Cytotoxic T cell (primary cell): ENCODE measurements around a stretch of chr5.

- PRO-cap, 2 experiments: no peak in any of the 2 experiments
These were observed 95.6 kb upstream of the ERBIN start for GRCh38 chr5:65830448-65831431.

DNA sequence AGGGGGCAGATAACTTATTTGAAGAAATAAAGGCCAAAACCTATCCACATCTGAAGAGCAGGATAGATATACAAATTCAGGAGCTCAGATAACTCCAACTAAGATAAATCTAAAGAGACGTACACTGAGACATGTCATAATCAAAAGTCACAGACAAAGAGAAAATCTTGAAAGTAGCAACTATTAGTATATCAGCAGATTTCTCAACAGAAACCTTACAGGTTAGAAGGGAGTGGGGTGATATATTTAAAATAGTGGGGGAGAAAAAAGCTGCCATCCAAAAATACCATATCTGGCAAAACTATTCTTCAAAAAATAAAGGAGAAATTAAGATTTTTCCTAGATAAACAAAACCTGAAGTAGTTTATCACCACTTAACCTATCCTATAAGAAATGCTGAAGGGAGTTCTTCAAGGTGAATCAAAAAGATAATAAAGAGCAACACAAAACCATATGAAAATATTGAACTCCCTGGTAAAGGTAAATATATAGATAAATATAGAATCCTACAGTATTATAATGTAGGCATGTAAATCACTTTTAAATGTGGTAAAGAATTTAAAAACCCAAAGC lies 45.1 kb upstream of the SREK1 start:
- PRO-cap, 2 experiments: no peak in any of the 2 experiments

DNA sequence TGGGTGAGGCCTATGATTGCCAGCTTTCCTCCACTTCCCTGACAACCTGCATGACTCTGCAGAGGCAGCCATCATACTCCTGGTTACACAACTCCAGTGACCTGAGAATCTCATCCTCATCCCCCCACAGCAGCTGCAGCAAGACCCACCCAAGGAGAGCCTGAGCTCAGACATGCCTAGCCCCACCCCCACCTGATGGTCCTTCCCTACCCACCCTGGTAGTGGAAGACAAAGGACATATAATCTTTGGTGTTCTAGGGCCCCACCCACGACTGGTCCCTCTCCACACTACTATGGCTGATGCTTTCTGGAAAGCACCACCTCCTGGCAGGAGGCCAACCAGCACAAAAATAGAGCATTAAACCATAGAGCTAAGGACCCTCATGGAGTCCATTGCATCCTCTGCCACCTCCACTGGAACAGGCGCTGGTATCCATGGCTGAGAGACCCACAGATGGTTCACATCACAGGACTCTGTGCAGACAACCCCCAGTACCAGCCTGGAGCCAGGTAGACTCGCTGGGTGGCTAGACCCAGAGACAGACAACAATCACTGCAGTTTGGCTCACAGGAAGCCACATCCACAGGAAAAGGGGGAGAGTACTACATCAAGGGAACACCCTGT lies 42.9 kb upstream of the SREK1 start:
- PRO-cap, 2 experiments: no peak in any of the 2 experiments

GRCh38 chr5:66161936-66162726 lies 18.0 kb downstream of the SREK1 start:
- PRO-cap, 2 experiments: no peak in any of the 2 experiments

DNA sequence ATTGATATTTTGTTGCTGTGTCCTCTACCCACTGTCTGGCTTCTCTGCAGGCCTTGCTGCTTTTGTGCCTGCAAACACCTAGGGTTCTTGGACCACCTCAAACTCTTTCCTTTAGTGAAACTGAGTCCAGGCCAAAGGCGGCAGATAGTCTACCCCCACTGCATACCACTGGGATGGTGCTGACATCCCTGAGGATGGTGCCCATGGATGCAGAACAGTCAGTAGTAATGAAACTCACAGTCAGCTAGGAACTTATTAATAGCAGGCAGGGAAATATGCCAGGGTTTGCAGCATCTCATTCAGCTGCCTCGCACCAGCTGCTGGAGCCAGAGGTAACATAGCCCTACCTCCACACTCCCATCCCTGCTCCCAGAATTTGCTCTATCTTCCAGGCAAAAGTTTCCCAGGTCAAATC lies 189.1 kb downstream of the SREK1 start:
- PRO-cap, 2 experiments: no peak in any of the 2 experiments

DNA sequence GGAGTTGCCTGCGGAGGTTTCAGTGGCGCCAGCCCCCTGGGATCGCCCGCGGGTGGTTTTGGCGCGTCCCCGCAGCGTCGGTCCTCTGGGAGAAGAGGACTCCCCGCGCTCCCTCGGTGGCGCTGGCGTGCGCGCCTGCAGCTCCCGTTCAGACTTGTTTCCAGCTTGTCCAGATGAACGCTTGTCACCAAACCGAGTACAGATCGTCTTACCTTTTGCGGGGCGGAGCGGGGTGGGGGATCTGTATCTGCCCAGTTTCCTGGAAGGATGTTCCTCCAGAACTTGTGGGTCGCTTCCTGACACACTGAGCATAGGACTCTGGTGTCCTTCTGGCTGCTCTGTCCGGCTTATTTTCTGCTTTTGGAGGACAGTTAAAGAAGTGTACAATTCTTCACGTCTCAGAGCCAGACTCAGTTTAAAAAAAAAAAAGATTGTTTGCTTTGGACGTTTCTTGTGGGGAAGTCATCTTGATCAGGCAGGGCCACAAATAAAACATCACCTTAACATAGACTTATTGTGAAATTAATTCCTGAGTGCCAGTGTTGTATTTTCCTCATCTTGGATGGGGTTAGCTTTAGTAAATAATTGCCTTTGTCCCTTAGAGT lies 1.4 kb downstream of the MAST4 start:
- PRO-cap, 2 experiments: no peak in any of the 2 experiments

DNA sequence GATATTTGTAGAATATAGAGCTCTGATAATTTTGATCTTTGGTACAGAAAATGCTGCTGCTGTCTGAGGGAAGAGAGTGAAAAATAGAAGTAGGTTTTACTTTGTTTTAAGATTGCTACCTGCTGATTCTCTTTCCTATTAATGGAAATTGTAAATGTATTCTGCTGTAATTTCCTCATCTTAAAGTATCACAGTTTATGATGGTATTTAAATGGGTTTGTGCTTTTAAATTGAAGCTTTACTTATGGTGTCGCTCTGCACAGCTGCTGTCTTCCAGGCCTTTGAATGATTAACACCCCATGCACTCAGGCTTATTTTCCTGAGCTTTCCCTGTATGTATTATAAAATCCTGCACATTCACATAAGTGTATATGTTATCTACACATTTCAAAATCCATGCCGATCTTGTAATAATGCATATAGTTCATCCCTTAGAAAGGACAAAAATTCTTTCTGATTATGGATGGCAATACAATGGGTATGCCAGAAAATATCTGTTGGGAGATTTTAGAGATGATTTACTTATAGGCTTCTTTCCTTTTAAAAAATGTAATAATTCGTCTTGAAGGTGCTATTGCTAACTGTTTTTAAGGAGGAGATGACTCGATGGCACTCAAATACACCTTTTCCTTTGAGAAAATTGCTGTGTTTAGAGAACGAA lies 180.0 kb downstream of the CD180 start:
- PRO-cap, 2 experiments: no peak in any of the 2 experiments

GRCh38 chr5:67194185-67194678 lies 2.4 kb downstream of the CD180 start:
- PRO-cap, 2 experiments: no peak in any of the 2 experiments

DNA sequence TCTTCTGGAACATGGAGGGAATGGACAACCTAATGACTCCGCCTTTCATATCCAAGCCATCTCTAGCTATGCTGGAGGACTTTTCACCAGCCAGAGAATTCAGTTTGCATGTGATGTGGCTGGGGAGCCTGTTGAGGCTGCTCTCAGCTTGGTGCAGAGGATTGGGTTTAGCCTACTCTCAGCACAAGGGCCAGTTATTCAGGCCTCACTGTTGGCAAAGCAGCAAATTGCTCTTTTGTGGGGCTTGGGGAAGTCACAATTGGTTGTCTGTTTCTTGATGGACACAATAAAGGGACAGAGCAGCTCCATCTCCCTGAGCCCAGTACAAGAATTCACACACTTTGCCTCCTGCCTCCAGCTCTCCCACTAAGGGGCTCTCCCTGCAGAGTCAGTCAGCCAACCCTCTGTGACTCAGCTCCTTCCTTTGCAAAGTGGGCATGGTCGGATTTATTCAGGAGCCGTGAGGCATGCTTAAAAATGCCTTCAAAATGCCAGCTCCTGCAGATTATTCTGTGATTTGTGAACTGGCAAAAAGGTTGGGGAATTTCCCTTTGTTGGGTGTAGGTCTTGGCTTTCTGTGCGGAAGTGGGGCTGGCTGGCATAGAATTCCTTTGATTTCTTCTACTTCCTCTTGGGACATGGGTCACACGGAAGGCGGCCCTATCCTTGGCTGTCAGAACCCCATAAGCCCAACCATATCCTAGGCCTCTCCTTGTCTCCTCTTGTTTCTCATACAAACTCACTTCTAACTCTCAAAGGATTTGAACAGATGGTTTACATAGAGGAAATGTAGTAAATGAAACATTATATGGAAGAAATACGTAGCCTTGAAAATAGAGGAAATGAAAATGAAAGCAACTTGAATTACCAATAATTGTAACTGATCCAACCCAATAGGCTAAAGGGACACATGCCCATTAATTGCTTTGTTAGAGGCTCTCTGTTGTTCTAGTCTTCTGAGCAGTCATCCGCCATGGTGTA lies 118.7 kb upstream of the CD180 start:
- PRO-cap, 2 experiments: no peak in any of the 2 experiments

- PRO-cap, 2 experiments: no peak in any of the 2 experiments
These were observed 44.5 kb upstream of the PIK3R1 start for GRCh38 chr5:68170841-68171683.

DNA sequence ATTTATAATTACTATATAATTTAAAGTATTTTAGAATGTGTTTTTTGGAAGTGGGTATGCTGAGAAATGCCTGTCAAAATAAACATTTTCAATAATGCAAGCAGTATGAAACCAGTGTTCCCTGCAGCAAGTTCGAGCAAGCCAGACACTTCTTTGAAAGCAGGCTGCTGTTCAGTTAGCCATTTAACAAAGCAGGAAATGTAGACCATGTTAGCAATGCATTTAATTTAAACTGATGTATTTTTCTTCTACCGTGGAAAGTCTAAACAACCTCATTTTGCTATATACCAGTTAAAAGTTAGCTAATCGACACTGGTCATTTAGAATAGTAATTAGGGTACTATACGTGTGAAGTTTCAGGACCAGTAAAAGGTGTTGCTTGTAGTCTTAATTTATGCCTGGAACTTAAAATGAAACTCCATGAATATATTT lies 65.8 kb downstream of the PIK3R1 start:
- PRO-cap, 2 experiments: no peak in any of the 2 experiments

- PRO-cap, 2 experiments: no peak in any of the 2 experiments
These were observed 430.5 kb downstream of the PIK3R1 start for GRCh38 chr5:68646017-68646454.

GRCh38 chr5:68759420-68760046 lies 334.3 kb upstream of the SLC30A5 start:
- PRO-cap, 2 experiments: no peak in any of the 2 experiments

DNA sequence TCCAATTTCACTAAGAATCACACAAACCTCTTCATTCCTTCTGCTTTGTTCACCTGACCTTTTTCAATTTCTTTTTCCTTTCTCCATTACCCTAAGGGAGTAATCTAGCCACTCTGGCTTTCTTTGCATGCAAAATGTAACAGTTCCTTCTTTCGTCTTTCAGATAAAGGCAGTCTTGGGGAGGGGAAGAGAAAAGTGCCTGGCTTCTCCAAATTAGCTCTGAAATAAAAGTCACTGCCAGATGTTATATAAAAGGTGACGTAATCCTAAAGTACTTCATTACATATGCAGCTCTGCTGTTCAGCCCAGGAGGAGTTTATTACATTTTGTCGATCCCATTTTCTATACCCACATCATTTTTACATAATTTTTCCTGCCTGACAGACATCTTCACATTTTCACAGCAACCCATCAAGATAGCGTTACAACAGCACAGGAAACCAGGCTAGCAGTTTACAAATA lies 86.7 kb upstream of the SLC30A5 start:
- PRO-cap, 2 experiments: no peak in any of the 2 experiments

GRCh38 chr5:69333679-69334002 lies 1.0 kb upstream of the CCDC125 start:
- PRO-cap, 2 experiments: peak in 2 of 2 experiments; most common plus-strand start chr5:69333889 (in 2)

GRCh38 chr5:69493148-69494077 lies 823 bp downstream of the OCLN start:
- PRO-cap, 2 experiments: no peak in any of the 2 experiments

DNA sequence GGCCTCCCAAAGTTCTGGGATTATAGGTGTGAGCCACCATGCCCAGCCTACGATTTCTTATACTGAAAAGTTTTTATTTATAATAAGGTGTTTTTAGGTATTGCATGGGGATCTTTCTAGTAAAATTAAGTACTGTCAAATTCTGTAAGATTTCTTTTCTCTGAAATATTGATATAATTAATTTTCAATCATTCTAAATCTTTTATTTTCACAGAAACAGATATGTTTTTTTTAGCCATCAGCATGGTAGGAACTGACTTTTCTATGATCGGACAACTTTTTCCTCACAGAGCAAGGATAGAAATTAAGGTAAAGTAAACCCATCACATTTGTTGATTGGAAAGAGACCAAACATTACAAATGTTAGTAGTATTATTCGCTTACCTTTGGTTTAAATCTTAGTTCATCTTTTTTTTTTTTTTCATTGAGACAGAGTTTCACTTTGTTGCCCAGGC lies 14.8 kb downstream of the BDP1 start:
- PRO-cap, 2 experiments: no peak in any of the 2 experiments

DNA sequence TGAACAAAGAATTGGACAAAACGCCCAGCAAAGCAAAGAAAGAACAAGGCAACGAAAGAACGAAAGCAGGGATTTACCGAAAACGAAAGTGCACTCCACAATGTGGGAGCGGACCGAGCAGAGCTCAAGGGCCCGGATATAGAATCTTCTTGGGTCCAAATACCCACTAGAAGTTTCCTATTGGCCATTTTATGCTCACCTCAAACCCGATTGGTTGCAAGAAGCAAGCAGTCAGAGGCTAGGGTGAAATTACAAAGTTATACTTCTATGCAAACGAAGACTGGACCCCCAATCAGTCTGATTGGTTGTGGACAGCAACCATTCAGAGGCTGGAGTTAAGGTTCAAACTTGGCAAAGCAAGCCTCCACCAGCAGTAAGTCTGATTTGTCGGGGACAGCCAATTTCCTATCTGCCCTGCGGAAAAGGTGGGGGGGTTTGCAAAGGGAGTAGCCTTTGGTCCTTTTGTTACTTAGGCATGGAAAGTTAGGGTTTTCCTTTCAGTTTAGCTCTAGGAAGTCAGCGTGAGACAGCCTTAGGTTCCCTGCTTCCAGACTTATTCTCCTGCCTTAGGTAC lies 575 bp upstream of the MCCC2 start:
- PRO-cap, 2 experiments: peak in 2 of 2 experiments; most common plus-strand start position 373 of the sequence (in 2); most common minus-strand start position 75 of the sequence (in 1)

DNA sequence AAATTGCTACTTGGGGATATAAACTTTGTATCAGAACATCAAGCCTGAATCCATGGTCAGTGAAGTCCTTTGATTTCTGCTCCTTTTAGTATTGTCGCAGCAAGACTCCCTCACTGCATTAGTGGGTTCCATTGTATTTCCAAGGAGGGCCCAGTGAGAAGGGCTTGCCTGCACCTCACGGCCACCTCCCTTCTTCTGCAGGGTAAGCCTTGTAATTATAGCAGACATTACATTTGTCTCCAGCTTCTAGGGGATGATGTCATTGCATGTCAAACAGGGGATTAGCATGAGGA lies 26.9 kb downstream of the MAP1B start:
- PRO-cap, 2 experiments: no peak in any of the 2 experiments

- PRO-cap, 2 experiments: no peak in any of the 2 experiments
These were observed 18.5 kb downstream of the MRPS27 start for GRCh38 chr5:72301573-72301998.